AG09309 (cell line): Measurements from ENCODE around the genes SPINT4, PCIF1, ZNF335, CDH22 and SLC2A10.

DNA sequence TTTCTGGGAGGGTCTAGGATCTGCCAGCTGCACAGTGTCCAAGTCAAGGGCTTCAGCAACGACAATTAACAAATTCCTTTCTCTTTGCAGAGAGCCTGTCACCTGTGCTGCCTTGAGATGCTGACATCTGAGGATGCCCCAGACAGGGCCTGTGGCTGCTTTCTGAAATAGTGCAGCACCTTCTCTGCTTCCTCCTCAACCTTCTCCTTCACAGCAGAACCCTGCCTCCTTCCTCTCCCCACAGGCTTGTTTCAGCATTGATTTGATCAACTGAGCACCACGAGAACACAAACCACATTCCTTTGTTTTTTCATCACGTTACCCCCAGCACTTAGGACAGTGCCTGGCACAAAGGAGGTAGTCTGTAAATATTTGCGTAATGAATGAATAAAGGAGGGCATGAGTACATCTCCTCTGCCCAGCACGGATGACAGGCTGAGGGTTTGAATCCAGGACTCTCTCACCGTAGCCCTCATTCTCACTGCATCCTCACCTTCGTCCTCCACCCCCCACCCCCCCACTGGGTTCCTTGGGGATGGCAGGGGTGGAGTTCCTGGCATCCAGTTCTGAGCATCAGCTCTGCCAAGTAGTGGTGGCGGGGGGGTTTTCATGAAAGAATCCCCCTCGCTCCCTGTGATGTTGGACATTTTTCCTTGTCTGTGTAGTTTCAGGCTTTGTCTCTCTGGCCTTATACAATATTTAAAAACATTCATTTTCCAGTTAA lies 21.2 kb upstream of the WFDC2 start:
- RRBS: no CpG with 5 or more reads among the region's 9 CpGs

DNA sequence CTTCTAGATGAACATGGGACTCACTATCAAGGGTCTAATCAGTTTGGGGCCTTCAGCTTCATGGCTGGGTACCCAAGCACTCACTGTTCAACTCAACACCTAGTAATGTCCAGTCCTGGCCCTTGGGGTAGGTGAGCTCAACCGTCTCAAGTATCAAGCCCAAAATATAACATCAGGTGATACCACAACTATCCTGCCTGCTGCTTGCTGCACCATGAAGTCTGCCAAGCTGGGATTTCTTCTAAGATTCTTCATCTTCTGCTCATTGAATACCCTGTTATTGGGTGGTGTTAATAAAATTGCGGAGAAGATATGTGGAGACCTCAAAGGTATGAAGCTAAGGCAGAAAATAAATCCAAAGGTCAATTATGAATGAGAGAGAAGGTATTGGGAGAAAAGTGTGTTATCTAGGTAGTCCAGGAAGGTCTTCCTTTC lies at the start of gene SPINT4:
SPINT4 (plus strand) TSS at position 194 of the 435 bp plus-strand sequence.
- RRBS: no CpG with 5 or more reads among the region's 2 CpGs

DNA sequence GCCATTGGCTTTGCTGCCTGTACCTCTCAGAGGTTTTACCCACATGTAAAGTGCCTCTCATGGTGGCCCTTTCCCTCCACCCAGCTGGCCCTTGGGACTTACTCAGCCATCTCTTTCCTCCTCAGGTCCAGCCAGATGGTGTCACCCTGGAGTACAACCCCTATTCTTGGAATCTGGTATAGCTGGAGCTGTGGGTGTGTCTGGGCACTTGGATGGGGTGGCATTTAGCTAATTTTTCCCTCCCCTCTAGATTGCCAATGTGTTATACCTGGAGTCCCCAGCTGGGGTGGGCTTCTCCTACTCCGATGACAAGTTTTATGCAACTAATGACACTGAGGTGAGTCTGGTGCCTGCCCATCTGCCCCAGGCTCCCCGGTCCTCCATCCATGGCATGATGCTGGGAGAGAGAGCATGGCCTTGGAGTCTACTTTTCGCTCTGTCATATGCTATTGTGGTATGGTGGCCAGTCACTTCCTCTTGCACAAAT lies 1.1 kb downstream of the CTSA start:
- RRBS: no CpG with 5 or more reads among the region's 3 CpGs

DNA sequence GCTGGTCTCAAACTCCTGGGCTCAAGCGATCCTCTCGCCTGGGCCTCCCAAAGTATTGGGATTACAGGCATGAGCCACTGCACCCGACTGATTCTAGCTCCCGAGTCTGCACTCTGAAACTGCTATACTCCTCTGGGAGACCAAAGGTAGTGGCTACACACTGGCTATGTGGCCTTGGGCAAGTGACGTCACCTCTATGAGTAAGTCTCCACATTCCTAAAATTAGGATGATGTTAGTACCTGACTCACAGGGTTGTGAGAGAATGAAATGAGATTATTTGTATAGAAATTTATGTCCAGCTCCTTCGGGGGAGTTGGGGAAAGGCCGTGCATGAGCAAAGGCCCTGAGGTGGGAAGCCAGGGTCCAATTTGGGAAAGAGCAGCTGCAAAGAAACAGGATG lies 6.3 kb downstream of the PLTP start:
- RRBS: no CpG with 5 or more reads among the region's 7 CpGs

GRCh38 chr20:45934489-45934770 lies at the start of gene PCIF1:
PCIF1 (plus strand) TSS chr20:45934683.
- RRBS: 0% methylated on average over 5 of the region's 29 CpGs

DNA sequence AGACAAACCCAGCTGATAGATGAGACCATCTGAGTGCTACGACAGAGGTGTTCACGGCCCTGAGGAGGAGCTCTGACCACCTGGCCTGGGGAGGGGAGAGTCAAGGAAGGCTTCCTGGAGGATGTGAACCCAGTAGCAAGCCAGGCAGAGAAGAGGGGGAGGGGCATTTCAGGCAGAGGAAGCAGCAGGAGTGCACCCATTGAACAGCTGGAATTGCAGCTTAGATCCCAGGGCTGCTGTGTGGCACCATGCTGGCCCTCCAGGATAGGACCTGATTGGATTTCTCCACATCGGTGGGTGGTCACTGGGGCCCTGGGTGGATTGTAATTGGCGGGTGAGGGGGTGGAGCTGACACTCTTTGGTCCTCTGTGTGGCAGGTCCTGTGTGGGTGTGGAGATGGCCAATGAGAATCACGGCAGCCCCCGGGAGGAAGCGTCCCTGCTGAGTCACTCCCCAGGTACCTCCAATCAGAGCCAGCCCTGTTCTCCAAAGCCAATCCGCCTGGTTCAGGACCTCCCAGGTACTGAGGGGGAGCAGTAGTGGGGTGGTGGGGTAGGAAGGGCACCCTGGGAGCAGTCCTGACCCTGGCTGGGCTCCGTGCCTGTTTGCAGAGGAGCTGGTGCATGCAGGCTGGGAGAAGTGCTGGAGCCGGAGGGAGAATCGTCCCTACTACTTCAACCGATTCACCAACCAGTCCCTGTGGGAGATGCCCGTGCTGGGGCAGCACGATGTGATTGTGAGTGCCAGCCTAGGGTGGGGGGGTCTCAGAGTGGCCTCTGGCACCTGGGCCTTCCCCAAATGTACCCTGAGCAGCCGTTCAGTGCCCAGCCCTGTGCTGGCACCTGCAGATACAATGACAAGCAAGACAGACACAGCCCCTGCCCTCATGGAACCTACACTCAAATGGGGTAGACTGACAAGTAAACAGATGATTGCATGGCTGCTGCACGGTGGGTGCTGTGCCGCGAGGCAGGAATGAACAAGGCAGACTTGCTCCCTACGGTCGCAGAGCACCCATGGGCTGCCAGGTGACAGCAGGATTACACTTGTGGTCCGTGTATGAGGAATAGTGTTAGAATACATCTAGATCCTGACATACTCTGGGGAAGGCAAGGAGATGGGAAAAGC lies 4.5 kb downstream of the PCIF1 start:
- RRBS: no CpG with 5 or more reads among the region's 21 CpGs

GRCh38 chr20:45946056-45946908 lies 11.8 kb downstream of the PCIF1 start:
- RRBS: no CpG with 5 or more reads among the region's 22 CpGs

GRCh38 chr20:45967639-45968240 lies 4.3 kb downstream of the ZNF335 start:
- RRBS: 97% methylated on average over 2 of the region's 14 CpGs

DNA sequence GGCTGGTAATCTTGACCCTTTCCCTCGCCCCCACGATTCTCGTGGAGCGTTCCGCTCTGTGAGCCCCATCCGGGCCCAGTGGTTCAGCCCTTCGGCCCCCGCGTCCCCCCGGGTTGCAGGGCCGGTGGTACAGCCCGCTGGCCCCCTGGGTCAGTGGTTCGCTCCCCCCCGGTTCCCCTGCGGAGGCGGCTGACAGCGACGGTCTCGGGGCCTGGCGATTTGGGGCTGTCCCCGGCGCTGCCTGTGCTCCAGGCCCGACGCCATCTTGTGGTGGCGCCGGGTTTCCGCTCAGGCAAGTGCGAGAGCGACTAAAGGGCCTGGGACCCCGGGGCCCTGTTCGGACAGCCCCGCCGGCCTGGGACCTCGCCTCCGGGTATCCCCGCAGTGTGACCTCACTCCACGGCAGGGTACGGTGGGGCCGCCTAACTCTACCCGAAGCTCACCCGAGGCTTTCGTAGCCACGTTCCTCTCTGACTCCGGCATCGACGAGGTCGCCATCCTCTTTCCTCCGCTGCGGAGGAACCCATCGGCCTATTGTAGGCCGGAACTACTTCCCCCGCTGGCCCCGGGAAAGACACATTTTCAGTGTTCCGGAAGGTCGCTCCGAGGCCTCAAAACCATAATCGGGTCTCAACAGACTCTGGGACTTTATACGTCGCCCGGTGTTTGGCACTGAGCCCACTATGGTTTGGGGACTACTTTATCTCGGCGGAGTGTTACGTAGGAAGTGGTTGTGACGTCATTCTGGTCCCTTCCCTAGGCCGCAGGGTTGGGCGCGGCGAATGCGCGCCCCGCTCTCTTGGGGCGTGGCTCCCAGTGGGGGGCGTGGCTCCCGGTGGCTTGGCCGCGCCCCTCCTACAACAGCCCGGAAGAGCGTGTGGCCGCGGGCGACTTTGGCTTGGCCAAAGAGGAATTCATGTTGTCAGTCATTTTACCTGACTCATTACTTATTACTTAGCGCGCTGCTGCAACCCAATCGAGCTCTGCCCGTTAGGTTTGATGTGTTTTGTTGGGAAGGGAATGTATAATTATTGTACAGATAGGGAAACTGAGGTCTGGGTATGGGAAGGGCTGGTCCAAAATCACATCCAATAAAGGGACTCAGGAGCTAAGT lies at the start of gene ZNF335:
ZNF335 (minus strand) TSS at position 525 of the 1,114 bp plus-strand sequence.
- RRBS: 2% methylated on average over 49 of the region's 85 CpGs

DNA sequence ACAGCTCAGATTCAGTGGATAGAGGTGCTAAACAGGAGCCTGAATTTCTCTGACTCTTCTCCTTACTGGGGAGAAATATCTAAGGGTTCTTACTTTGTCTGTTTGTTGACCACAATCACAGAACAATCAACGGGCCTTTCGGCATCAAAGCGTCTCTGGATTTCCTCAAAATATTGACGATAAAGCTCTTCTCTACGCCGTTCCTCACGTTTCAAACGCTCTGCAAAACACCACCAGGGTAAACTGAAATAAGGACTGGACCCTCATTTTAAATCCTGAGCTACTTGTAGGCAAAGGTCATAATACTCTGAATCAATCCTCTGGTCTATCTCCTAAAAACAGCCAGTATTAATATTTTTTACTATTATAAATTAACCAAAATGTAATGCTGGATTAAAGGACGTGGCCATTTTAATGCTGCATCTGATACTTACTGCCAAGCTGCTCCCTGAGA lies 22.8 kb downstream of the NCOA5 start:
- RRBS: no CpG with 5 or more reads among the region's 9 CpGs

DNA sequence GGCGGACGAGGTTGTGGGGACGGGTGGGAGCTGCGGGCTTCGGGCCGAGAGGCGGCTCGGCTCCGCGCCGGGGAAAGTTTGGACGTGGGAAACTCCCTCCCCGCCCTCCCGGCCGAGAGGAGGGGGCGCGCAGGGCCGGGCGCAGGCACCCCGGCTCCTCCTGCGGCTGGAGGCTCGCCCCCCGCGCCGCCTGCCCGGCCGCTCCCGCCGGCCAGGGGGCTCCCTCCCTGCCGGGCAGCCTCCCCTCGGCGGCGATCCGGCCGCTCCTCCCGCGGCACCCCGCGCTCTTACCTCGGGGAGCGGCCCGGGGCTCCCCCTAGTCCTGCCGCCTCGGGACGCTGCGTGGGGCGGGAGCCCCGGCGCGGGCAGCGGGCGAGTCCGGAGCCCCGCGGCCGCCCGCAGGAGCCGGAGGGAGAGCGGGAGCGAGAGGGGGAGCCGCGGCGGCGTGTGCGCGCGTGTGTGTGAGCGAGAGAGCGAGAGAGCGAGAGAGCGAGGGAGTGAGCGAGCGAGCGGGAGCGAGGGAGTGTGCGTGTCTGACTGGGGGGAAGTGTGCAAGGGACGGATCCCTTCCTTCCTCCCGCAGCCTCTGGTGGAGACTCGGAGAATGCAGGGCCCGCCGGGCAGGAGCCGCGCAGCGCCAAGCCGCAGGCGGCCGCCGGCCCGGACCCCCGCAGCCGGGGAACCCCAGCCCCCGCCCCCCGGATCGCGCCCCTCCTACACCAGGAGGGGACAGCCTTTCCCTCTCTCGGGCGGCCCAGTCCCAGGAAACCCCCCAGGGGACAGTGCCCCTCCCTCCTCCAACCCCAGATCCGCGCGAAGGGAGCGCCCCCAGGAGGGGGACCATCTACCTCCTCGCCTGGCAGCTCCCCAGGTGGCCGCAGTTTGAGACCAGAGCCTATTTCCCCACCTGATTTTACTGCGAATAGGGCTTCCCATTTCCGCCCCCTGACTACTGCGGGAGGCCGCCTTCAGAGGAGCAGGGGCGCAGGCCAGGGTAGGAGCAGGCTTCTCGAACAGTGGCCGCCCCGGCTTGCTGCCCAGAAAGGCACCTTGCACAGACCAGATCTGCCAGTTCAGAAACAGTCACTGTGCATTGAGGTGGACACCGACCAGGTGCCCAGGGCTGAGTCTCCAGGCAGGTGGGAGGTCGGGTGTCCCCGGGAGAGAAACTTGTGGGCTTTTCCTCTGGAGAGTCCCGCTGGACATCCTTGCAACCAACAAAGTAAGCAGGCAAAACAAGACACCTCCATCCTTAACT lies at the start of gene CDH22:
CDH22 (minus strand) TSS at position 535 of the 1,258 bp plus-strand sequence.
- RRBS: 3% methylated on average over 39 of the region's 115 CpGs

GRCh38 chr20:46550713-46550943 lies 174 bp upstream of the OCSTAMP start:
- RRBS: no CpG with 5 or more reads among the region's 3 CpGs

DNA sequence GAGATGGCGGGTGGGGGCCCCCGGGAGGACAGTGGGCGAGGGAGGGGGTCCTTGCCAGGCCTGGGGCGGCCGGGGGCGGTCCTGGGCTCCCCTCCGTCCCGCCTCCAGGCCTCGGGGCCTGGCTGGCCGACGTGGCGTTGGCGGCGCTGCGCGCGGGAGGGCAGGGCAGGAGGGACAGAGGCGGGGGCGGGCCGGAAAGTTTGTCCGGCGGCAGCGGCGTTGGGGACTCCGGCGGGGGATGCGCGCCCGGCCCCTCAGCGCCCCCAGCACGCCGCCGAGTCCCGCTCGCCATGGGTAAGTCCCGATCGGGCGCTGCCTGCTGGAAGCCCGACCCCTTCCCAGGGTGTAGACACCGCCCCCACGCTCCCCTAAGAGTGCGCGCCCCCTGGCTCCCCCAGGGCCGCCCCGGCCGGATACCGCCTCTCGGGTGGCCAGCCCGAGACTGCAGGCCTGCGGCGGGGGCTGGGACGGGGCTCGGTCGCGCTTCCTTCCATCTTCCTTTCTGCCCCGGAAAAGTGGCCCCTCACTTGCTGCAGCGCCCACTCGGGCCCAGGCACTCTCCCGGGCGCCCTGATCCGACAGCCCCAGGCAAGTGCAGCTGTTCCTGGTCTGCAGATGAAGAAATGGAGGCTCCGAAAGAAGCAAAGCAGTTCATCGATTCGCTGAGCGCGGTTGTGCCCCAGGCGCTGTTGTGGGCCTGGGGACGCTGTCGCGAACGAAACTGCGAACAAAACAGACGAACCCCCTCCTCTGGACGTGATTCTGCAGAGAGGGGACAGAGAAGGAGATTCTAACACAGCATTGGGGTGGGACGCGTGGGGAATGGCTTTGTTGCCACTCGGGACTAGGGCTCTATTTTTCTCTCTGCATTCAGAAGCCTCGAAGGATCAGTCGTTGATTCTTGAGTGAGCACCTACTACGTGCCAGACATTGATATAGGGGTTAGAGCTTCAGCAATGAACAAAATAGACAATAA lies at the start of gene SLC2A10:
SLC2A10 (plus strand) TSS at position 203 of the 976 bp plus-strand sequence.
- RRBS: 4% methylated on average over 14 of the region's 80 CpGs

- RRBS: no CpG with 5 or more reads among the region's 33 CpGs
Observed at GRCh38 chr20:46895515-46896322, 1.1 kb downstream of the EYA2 start.

GRCh38 chr20:47221207-47221545 lies 135.3 kb downstream of the ZMYND8 start:
- RRBS: no CpG with 5 or more reads among the region's 10 CpGs

- RRBS: no CpG with 5 or more reads among the region's 16 CpGs
Observed at GRCh38 chr20:47262447-47263306, 93.8 kb downstream of the ZMYND8 start.

DNA sequence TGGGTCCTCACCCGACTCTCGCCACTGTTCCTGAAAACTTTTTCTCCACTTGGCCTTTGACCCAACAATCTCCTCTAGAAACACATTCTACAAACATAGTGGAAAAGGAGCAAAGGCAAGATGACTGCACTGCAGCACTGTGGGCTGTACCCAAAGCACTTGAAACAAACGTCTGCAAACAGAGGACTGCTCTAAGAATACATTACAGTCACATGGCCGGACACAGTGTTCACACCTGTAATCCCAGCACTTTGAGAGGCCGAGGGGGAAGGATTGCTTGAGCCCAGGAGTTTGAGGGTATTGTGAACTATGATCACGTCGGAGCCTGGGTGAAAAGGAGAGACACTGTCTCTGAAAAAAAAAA lies 43.6 kb downstream of the ZMYND8 start:
- RRBS: no CpG with 5 or more reads among the region's 7 CpGs

GRCh38 chr20:47319394-47319642 lies 37.2 kb downstream of the ZMYND8 start:
- RRBS: no CpG with 5 or more reads among the region's 2 CpGs

DNA sequence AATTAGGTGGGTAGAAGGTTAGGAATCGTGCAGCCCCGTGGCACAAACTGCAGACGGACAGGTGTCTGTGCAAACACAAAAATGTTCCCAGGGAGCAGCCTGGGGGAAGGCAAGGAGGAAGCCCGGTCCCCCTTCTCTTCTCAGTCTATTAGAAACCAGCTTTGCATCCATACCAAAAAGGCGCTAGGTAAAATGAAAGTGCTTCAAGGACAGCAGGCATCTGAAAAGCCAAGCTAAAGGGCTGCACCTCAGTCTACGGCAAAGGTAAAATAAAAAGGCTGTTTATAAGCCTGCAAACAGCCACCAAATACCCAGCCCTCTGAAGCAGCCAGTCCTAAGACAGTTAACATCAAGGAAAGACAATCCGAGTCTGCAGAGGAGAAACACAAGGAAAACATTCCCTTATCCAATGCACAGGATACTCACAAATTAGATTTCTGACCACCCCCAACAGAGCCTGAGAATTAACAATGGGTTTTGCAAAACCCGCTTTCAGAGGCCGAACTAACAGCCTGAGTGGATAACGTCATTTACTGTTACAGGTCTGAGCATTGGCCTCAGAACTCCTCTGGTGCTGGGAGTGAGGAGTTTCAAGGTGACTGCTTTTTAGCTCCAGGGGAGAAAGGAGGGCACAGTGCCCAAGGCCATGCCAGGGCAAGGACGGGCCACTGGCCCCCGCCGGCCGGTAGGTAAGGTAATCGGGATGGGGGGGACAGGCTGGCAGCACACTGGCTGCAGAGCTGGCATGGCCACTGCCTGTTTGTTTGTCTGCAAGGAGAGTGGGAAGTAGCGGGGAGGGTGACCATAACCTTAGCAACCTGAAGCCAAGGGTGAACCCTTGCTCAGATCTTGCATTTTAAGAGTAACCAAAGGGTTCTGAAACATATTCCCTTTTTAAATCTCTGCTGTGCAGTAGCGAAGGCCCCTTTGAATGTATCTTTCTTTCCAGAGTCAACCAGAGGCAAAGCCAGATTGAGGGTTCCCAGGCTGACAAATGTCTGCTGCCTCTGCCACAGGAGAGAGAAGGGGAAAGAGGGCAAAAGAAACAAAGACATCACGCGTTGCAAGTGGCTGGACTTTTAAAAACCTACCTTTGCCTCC lies 4.1 kb downstream of the ZMYND8 start:
- RRBS: no CpG with 5 or more reads among the region's 19 CpGs

DNA sequence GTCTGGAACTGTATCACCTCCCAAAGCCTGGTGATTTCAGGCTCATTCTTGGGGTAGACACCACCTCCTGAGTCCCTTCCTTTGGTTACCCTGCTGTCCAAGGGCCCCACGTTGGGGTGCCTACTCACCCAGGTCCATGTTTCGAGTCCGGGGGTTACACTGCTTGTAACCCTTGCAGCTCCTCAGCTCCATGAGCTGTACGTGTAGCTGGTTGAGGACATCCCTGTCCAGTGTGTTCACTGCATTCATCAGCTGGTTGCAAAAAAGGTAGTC lies 123.7 kb downstream of the SULF2 start:
- RRBS: no CpG with 5 or more reads among the region's 4 CpGs